RPMI7951 (cell line): ENCODE measurements around the genes RPL10, CTAG1B, DKC1 and SPRY3.

GRCh38 chrX:154361877-154362761 lies 12.3 kb downstream of the FLNA start:
- RAMPAGE, long total RNA: no peak

DNA sequence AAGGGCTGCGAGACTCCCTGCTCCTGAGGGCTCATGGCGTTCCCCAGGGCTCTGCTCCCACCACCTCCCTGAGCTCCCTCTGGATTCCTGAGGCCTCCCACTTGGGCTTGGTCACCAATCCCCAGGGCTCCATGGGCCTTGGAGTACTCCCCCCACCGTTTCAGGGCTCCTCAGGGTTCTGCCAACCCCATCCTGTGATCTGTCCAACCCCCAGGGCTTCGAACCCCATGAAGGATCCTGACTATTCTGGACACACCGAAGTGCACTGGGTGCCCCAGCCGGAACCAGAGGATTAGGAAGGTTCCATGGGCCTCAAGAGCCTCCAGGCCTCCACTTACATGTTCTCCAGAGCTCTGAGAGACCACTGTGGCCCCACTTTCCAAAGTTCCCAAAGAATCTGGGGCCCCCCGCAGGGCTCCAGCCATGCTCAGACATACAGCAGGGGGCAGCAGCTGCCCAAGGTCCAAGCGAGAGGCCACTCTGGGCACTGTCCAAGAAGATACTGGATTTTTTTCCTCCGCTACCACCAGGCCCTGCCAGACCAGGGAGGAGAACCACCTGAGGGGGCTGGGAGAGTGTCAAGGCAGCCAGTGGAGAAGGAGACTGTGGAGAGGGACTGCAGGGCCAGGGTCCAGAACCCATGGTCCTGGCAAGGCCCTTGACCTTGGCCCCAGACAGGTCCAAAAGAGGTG lies 5.0 kb downstream of the EMD start:
- RAMPAGE, long total RNA: no peak

DNA sequence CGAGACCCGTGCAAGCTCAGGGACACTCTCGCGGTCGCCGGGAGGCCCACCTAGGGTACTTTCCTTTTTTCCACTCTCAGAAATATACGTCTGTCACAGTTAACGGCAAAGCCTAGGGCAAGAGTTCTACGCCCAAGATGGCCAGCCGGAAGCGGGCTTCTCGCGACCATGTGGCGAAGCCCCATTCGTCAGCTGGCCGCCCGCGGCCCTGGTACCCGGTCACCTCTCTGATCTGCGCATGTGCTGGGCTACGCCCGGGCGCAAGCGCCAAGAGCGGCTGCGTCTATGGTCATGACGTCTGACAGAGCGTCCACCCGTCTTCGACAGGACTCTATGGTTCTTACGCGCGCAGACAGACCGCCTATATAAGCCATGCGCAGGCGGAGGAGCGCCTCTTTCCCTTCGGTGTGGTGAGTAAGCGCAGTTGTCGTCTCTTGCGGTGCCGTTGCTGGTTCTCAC lies at the start of gene RPL10:
TSS of gene RPL10 (plus strand) at position 393 of the 459 bp plus-strand sequence.
- RAMPAGE, long total RNA: no peak

GRCh38 chrX:154619126-154619591 lies at the start of gene CTAG1B:
TSS of gene CTAG1B (minus strand) at chrX:154619282.
- RAMPAGE, long total RNA: no peak

DNA sequence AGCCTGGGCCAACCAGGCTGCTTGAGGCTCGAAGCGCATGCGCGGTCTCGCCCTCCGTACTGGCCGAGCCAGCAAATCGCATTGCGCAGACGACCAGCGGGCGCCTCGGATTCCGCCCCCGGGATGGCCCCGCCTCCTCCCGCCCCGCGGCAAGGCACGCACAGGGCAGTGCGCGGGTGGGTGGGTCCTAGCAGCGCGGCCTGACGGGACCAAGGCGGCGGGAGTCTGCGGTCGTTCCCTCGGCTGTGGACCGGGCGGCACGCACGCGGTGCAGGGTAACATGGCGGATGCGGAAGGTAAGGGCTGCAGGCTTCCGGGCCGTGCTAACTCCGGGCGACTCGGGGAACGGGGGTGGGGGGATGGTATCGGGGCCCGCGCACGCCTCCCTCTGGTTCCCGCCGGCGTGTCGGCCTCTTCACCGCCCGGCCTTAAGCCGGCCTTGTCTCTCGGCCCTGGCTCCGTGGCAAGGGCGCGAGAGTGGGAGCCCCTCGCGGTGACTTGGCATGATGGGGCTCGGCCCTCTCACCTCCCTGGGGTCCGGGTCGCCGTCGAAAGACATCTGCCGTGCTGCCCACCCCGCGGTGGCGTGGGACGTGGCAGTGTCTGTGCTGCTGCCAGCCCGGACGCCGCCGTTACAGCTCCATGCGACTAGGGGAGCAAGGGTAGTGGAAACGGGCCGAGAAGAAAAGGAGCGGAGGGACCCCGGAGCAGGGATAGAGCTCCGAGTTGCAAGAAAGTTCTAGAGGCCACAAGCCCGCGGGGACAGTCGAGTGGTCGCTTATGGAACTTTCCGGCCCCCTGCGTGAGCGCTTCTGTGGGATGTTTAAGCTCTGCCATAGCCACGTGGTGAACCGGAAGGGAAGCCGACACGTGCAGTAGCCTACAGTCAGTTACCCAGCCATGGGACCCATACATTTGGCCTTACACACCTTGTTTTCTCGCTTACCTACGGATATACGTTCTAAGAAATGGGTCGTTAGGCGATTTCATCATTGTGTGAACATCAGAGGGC lies at the start of gene DKC1:
TSS of gene DKC1 (plus strand) at position 179 of the 1,012 bp plus-strand sequence.
- RAMPAGE, long total RNA: no peak

GRCh38 chrX:154766170-154766881 lies 3.7 kb downstream of the DKC1 start:
- RAMPAGE, long total RNA: no peak

DNA sequence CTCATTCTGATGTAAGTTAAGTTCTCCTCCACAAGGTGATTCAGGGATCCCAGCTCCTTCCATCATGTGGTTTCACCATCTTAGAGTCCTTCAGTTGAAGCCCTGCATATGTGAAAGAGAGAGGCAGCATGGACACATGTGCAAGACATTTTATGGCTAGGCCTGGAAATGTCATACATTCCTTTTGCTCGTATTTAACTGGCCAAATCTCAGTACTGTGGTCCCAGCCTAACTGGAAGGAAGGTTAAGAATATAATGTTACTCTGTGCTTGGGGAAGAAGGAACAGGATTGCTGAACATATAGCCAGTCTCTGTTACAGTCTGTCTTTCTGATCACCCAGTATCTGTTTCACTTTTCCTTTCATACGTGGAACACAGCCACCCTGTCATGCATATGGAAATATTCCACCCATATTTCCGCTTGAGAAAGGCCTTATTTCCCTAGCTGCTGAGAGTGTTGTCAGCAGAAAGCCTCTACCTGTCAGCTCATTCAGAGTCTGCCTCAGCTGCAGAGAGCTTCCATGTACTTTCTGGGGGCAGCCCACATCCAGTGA lies 7.0 kb downstream of the SMIM9 start:
- RAMPAGE, long total RNA: no peak

DNA sequence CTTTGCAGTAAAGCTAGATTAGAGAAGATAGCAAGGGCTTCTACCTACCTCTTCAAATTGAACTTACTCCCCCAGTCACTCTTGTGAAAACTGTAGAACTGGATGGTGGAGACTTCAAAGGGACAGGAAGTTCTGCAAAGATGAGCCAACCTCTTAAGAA lies 27.6 kb upstream of the VBP1 start:
- RAMPAGE, long total RNA: no peak

DNA sequence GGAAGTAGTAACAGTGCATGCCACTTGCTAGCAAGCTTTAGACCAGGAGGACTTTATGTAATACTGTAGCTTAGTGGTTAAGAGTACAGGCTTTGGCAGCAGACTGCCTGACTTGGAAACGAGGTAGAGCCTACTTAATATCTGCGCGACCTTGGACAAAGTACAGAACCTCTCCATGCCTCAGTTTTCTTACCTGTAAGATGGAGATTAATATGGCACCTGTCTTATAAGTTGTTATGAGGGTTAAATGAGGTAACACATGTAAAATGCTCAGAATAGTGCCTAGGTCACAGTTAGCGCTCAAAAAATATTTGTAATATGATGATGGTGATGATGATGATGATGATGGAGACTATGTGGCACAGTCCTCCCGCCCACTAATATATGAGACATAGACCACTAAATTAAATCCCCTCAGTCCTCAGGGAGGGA lies 27.3 kb upstream of the VBP1 start:
- RAMPAGE, long total RNA: no peak

DNA sequence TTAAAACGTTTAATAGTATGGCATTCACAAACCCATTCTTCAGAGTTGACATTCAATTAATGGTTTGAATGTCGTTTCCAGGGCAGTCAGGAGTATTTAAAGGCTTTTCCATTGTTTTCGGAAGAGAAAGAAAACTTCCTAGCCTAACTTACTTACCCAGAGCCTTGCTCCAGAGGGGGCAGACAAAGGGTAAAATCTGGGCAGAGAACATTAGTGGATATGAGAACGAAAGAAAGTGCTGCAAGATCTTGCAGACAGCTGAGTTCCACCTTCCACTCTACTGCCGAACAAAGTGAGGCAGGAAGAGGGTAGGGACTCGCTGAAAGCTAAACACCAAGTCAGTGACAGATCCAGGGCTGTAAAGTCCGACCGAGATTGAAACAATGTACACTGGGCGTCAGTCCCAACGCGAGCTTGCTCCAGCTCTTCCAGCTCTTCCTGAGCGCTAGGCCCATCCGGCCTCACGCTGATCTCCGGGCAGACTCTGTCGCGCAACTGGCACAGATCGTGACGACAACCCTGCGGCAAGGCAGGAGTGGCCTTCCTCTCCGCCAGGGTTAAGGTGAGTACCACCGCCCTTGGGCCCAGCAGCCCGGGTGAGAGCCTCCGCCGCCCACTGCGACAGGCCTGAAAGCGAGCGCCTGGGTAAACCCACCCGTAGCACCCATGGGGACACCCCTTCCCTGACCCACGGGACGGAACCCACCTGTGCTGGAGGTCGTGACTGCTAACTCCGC lies at the start of gene SPRY3:
TSS of gene SPRY3 (plus strand) at position 501 of the 737 bp plus-strand sequence.
- RAMPAGE, long total RNA: no peak